Measurements from ENCODE around the gene DOK7.

- RAMPAGE, long total RNA: no peak
- RRBS: 38% methylated on average over 4 of the region's 26 CpGs
These were observed 14.5 kb upstream of the ZFYVE28 start for GRCh38 chr4:2432739-2433637.

DNA sequence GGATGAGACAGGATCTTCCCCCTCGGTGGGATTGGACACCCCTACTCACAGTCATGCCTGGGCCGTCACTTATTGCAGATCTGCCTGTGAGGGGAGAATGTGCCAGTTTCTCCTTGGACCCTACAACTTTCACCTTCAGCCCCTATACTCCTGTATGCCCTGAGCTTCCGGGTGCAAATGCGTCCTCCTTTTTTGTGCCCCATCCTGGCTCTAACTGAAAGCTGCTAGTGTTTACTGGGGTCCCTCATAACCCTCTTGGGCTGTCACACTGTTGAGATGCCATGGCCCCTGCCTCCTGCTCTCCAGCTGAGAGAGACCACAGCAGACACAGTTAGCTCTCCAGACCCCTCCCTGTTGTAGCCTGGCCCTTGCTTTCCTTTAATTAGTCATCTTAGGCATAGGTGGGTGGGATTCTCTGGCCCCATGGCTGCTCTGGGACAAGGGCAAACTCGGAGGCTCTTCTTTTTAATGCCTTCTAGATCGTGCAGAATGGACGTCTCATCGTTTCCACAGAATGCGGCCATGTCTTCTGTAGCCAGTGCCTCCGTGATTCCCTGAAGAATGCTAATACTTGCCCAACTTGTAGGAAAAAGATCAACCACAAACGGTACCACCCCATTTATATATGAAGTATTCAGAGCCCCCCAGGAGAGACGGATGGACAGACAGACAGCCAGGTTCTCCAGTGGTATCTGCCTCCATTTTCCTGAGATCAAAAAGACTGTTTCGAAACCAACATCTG is 23.1 kb upstream of the FAM193A start:
- RAMPAGE, long total RNA: no peak
- RRBS: no CpG with 5 or more reads among the region's 13 CpGs

GRCh38 chr4:2671168-2671602 is 85.0 kb downstream of the TNIP2 start:
- RAMPAGE, long total RNA: no peak
- RRBS: no CpG with 5 or more reads among the region's 8 CpGs

- RAMPAGE, long total RNA: no peak
- RRBS: no CpG with 5 or more reads among the region's 7 CpGs
These were observed 41.8 kb downstream of the TNIP2 start for GRCh38 chr4:2714257-2714731.

DNA sequence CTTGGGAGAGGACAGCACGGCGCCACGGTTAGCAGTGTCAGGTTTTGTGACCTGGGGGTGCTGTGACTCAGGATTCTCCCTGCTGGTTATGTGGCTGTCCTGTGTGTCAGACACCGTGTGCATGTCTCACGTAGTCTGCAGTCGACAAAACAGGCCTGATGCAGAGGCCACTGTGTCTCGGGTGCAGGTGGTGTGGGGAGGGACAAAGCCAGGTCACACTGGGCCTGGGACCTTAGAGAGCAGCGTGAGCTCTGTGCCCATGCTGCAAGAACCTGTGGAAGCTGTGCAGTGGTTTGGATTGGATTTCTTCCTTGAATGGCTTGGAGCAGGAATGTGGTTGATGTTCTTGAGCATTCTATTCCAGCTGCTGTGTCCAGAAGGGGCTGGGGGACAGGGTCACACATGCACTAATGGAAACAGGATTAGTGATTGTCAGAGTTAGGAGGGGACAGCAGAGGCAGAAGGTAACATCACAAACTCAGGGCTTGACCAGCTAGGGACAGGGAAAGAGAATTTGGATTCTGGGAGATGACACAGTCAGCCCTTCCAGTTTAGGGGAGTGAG is 33.9 kb downstream of the TNIP2 start:
- RAMPAGE, long total RNA: no peak
- RRBS: no CpG with 5 or more reads among the region's 8 CpGs

- RAMPAGE, long total RNA: no peak
- RRBS: no CpG with 5 or more reads among the region's 15 CpGs
These were observed 11.7 kb upstream of the TNIP2 start for GRCh38 chr4:2767739-2768262.

DNA sequence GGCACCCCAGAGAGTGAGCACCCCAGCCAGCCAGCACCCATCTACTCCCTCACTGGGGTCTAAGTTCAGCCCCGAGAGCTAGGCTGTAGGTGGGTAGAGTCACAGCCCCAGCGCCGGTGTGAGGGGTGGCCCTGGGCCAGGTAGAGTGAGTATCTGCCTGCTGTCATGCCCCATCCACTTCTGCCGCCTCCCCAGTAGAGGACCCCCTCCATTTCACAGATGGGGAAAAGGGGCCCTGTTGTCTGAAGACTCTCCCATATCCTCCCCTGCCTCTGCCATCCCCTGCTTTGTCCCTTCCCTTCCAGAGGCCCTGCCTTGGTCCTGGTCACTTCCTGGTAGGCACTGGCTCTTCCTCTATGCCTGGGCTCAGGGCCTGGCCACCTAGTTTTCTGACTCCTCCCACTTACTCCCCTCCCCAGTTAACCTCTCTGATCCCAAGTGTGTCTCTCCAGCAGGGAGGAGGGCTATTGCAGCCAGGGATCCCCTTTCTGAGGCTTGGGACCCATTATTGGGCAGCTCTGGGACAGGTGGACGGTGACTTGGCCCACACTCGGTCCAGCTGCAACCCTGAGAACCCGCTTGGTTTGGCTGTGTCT is 1.5 kb upstream of the SH3BP2 start:
- RAMPAGE, long total RNA: no peak
- RRBS: no CpG with 5 or more reads among the region's 7 CpGs

GRCh38 chr4:2795373-2795961 is 2.6 kb downstream of the SH3BP2 start:
- RAMPAGE, long total RNA: no peak
- RRBS: no CpG with 5 or more reads among the region's 18 CpGs

- RAMPAGE, long total RNA: no peak
- RRBS: no CpG with 5 or more reads among the region's 7 CpGs
These were observed 26.3 kb downstream of the ADD1 start for GRCh38 chr4:2869718-2870491.

- RAMPAGE, long total RNA: no peak
- RRBS: no CpG with 5 or more reads among the region's 10 CpGs
These were observed 1.8 kb downstream of the MFSD10 start for GRCh38 chr4:2932720-2933246.

DNA sequence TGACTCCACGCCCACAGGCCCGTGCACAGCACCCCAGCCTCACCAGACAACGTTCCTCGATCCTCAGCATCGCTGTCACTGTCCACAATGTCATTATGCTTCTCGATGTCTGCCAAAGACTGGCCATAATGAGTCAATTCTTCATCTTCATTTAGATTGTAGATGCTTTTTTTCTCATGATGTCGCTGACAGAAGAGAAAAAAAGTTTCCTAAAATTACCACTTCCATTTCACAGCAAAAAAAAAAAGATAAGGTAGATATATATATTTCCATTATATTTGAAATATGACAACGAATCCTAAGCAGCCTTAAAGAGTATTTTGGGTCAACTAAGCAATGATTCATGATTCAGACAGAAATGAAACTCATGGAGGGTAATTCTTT is 6.6 kb downstream of the NOP14 start:
- RAMPAGE, long total RNA: no peak
- RRBS: no CpG with 5 or more reads among the region's 8 CpGs

DNA sequence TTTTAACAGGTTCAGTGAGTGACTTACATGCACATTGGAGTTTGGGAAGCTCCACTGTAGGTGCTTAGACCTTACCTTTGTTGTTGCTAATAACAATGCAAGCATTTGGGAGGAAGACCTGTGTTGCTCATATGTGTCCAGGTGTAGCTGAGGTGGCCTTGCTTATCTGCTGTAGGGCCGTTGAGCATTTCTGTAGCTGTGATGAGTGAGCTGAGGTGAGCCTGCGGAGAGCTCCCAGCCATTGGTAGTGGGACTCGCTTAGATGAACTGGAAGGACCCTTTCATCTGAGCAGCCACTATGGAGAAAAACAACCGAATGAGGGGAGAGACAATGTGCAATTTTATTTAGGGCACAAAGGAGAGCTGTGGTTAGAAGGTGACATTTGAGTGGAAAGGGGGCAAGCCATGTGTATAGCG is 8.1 kb downstream of the HTT start:
- RAMPAGE, long total RNA: no peak
- RRBS: no CpG with 5 or more reads among the region's 5 CpGs

DNA sequence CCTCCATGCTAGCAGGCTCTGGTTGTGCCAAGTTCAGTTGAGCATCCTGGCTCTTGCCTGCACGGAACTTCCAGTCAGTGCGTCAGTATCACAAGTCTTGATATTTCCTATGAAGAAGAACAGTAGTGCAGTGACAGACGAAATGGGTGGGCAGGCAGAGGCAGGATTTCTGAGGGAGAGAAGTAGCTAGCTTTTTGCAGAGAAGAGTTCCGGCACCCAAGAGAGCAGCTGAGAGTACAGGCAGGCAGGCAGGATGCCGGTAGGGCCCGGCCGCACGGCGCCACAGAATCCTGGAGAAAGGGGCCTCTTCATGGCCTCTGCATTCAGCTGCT is 56.1 kb upstream of the MSANTD1 start:
- RAMPAGE, long total RNA: no peak
- RRBS: no CpG with 5 or more reads among the region's 9 CpGs

- RAMPAGE, long total RNA: no peak
- RRBS: no CpG with 5 or more reads among the region's 10 CpGs
These were observed 33.1 kb upstream of the HGFAC start for GRCh38 chr4:3408597-3409079.

DNA sequence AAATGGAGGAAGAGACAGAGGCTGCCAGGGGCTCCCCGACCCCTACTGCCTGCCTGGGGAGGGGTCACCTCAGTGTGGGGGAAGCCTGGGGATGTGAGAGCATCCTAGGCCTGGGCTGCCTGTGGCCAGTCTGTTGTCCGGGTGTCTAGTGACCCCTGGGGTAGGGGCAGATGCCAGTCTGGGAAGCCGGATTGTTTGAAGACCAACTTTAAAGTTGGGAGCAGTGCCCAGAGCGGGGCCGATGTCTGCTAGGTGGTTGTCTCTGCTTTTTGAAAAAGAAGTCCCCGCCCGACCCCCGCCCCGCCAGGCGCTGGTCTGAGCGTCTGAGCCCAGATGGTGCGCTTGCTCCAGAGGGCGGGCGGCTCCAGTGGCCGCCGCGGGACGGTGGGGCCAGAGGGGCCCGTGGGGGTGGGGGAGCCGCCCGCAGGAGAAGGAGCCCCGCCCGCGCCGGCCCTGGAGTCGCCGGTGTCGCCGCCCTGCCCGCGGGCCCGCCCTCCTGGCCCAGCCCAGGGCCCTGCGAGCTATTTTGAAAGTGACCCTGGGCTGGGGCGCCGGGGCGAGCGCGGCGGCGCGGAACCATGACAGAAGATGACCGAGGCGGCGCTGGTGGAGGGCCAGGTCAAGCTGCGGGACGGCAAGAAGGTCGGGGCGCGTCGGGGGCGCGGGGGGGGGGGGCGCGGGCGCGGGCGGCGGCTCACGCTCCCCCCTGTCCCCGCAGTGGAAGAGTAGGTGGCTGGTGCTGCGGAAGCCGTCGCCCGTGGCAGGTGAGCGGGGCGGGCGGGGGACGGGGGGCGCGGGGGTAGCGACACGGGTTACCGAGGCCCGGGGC is at the start of gene DOK7:
TSS of gene DOK7 (plus strand) at position 519 of the 829 bp plus-strand sequence.
- RAMPAGE, long total RNA: no peak
- RRBS: 2% methylated on average over 9 of the region's 74 CpGs

- RAMPAGE, long total RNA: no peak
- RRBS: 96% methylated on average over 9 of the region's 31 CpGs
These were observed 3.3 kb downstream of the DOK7 start for GRCh38 chr4:3466310-3466924.

GRCh38 chr4:3580918-3581365 is 48.7 kb upstream of the LRPAP1 start:
- RAMPAGE, long total RNA: no peak
- RRBS: no CpG with 5 or more reads among the region's 8 CpGs

- RAMPAGE, long total RNA: no peak
- RRBS: 67% methylated on average over 4 of the region's 20 CpGs
These were observed 108.3 kb upstream of the LRPAP1 start for GRCh38 chr4:3640353-3641146.

GRCh38 chr4:3709892-3711084 is 55.9 kb upstream of the ADRA2C start:
- RAMPAGE, long total RNA: no peak
- RRBS: 8% methylated on average over 2 of the region's 38 CpGs

GRCh38 chr4:3729508-3730011 is 36.6 kb upstream of the ADRA2C start:
- RAMPAGE, long total RNA: no peak
- RRBS: no CpG with 5 or more reads among the region's 9 CpGs

All from epithelial cell of proximal tubule (primary cell).